Metastatic Lung Carcinoma in the Adrenal Gland (tissue), 1 donor: Measurements from ENCODE around the gene TECPR2.

DNA sequence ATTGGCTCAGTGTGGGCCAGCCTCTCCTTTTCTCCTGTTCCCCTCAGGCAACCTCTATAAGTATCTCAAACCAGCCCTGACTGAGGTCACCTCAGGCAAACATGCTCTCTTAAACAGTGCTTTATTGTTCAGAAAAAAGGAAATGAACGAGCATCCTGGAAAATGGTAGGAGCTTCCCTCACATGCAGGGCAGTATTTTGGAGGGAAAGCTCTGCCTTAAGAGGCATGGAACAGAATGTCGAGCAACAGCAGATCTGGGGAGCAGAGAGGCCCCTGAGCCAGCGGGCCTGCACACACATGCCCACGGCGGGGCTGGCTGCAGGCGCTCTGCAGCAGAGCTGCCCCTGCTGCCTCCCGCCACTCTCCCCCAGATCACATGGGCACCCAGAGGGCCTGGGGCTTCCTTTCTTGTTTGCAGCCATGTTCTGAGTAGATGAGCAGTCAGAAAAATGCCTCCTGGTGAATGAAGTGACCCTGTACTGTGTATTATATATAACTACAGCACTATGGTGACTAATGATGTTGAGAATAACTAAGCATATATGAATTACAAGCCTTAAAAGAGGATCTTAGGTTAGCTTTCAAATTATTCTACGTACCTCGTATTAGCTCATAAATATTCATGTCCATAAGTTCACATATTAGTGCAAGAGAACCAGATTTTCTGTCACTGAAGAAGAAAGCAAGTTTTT, 41.9 kb downstream of the MOK start:
- PRO-cap = no peak

DNA sequence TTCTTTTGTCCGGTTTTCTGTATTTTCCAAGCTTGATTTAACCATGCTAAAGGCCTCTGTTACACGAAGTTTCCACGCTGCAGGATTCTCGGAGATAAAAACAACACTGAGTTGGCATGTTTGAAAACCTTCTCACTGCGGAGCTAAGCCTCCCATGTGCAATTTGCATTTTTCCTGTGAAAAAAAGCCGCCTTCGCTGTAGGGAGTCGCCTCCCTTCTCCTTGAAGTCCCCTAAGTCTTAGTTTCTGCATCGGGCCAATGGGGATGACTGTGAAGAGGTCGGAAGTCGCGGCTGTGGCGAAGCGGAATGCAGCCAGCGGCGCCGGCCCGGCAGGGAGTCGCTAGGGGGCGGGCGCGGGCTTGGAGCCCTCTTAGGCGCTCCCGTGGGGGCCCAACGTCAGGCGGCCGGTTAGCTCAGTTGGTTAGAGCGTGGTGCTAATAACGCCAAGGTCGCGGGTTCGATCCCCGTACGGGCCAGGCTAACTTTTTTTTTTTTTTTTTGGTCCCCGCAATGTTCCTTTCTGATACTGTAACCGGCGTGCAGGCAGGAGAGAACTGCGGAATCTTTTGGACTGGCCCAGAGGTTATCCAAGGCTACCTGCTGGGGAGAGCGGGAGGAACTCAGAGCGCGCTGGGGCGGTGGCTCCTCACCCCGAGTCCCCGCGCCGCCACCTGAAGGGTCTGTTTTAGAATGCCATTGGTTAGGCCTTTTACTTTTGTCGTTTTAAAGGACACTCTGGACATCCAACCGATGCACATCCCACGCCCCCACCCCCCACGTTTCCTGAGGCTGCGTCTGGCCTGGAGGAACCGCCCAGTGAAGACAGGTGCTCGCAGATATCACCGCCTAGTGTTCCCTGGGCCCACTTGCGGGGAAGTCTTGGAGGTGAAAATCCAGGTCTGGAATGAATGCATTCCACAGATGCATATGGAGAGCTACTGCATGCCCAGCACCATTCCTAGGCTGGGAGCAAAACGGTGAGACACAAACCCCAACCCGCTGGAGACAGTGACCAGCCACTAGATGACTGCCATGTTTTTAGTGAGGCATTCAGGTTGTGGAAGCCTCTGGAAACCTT, 2.5 kb upstream of the ZNF839 start:
- PRO-cap = bidirectional peak, plus-strand start at position 817 of the sequence, minus-strand start at position 674 of the sequence

DNA sequence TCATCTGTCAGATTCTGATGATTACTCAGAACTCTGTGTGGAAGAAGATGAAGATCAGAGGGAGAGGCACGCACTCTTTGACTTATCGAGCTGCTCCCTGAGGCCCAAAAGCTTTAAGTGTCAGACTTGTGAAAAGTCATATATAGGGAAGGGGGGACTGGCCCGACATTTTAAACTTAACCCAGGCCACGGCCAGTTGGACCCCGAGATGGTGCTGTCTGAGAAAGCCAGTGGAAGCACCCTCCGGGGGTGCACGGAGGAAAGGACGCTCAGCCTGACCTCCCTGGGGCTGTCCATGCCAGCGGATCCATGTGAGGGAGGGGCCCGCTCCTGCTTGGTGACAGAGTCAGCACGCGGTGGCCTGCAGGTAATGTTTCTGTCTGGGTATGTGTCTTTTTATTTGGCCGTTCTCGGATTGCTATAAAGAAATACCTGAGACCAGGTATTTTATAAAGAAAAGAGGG, 7.0 kb downstream of the ZNF839 start:
- PRO-cap = no peak

- PRO-cap = bidirectional peak, plus-strand start at chr14:102363086, minus-strand start at chr14:102362858
Observed at GRCh38 chr14:102362774-102364060, at the start of gene TECPR2. Gene TECPR2 (plus strand): TSS chr14:102362941.

DNA sequence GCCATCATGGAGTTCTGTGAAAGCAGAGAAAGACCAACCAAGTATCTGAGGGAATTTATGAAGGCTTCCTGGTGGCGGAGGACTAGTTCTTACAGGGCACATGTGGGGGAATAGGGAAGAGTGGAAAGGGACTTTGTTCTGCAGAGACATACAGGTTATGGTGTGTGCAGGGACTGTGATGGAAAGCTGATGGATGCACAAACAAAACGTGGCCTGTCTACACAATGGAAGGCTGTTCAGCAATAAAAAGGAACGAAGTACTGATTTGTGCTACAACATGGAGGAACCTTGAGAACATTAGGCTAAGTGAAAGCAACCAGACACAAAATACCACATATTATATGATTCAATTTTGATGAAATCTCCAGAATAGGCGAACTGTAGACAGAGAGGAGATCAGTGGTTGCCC, 2.6 kb downstream of the TECPR2 start:
- PRO-cap = no peak

DNA sequence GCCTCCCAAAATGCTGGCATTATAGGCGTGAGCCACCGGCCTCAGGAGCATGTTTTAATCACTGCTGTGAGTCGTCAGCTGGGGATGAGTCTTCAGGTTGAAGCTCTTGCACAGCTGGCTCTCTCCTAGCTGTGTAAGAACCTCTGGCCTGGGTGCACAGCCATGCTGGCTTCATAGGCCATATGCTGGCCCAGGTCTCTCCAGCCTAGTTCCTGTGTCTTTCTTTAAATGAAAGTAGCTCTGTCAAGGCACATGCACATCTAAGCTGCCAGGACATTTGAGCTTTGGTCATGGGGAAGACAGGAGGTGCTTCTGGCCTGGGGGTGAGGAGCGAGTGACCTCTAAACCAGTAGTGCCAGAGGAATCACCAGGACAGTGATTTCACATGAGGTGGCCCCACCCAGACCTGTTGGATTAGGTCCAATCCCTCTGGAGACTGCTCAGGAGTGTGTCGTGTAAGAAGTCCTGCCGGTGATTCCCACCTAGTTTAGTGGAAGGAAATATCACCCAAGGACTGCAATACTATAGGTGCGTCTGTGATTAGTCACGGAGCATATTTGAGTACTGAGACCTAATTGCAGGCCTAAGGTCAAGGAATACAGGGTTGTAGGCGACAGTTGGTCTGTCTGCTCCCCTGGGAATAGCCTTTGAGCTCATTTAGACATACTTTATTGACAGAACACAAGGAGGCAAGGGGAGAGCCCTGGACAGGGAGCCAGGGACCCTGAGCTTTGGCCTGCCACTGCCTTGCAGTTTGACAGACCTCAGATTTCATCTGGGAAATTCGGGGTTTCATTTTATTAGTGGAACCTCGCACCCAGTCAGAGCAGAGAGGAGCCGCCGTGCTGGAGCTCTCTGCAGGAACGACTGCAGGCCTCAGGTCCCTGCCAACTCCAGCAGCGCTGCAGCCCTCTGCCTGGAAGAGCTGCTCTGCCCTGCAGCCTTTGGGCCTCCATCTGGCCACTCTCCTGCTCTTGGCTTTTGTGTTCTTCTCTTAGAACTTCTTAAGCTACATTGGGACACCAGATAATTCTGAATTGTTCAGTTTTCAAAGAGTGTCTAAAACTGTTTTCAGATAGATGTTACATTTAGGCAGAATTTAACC, 67.0 kb downstream of the ANKRD9 start:
- PRO-cap = no peak

DNA sequence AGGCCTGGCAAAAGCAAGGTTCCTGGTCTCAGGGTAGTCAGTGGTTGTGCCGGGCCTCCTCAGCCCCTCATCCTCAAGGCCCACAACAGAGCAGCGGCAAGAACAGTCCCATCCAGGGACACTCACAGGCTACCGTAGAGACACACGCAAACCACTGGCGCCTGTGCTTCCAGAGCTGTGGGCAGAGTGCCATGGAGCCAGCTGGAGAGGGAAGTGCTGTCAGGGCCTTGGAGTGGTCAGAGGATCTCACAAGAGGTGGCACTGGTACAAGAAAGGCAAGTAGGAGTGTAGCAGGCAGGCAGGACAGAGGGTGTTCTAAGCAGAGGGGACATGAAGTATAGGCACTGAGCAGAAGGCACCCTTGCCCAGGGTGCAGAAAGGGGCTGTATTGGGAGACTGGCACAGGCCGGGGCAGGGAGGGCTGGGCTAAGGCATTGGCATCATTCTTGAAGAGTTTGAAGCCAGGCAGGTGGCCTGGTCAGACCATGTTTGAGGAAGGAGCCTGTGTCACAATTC, 34.6 kb downstream of the ANKRD9 start:
- PRO-cap = no peak

DNA sequence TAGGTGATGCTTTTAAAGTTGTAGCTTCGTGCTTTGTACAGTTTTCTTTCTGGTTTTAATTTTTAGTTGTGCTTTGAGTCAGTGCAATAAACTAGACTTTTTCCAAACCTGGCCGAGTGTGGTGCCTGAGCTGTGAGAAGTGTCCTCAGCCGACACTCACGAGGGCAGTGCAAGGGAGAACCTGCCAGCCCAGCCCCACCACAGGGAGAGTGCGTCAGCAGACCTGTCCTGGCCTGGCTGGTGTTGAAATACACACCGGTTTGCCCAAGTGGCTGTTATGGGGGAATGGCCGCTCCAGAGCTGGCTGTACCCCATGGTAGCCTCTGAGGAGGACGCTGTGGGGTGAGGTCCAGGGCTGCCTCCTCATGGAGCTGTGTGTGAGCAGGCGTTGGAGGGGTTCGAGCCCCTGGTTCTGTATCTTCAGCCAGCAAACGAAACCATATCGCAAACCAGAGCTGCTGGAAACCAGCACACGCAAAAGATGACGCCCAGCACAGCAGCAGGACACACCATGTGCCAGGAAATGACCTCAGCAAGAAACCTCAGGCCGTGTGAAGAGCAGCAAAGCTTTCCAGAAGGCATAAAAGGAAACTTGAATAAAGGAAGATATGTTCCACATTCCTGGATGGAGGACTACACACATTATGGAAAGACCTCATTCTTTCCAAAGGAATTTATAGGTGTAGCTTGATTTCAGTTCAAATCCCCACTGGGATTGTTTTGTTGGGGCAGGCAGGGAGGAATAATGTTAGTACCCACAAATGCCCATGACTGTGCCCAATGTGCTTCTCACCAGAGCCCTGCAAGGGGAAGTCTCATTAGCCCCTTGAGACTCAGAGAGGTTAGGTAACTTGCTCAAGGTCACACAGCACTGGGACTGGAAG, 9.3 kb downstream of the ANKRD9 start:
- PRO-cap = no peak

GRCh38 chr14:102545406-102546292, 36.1 kb upstream of the ANKRD9 start:
- PRO-cap = bidirectional peak, plus-strand start at chr14:102545737, minus-strand start at chr14:102545594; bidirectional peak, plus-strand start at chr14:102545964, minus-strand start at chr14:102545790; unidirectional peak, minus-strand start at chr14:102546131

GRCh38 chr14:102585216-102585960, 7.1 kb upstream of the RCOR1 start:
- PRO-cap = no peak

DNA sequence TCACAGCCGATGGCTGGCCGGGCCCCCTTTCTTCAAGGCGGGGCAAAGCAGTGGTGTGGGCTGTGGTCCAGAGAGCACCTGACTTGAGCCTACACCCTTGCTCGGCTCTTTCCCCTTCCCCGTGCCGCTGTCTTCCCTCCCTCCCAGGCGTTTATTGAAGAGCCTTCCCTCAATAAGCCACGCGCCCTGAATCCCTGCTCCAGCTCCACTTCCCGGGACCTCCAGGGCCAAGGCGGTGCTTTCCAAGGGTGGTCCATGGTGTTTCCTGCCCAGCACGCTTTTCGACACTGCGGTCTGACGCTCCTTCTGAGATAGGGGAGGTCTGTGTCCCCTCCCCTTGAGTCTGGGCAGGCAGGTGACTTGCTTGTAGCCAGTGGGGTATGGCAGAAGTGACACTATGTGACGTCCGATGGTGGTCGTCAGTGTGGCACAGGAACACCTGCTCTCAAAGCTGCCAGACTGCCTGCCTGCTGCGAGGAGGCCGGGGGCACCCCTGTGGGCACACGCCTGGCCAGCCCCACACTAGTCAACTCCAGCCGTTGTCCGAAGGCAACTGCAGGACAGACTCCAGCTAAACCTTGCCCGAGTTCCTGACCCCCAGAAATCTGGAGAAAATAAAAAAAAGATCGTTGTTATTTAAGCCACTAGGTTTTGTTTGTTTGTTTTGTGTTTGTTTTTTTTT, 16.1 kb upstream of the TRAF3 start:
- PRO-cap = no peak

GRCh38 chr14:102822321-102822991, 45.2 kb downstream of the TRAF3 start:
- PRO-cap = no peak

DNA sequence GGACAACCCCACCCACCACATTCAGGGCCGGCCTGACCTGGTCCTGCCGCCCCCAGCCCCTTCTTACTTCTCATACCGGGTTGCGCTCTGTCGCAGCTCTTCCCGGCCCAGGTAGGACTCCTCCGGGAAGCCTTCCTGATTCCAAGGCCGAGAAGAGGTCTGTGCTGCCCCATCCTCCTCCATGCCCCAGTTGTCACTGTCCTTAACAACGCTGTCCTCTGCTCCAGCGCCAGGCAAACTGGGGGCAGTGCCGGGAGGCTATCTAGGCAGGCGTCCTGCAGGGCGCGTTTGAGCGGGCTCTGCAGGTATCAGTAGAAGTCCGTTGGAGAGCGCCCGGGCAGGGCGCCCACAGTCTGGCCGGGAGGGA, 714 bp downstream of the AMN start:
- PRO-cap = bidirectional peak, plus-strand start at position 314 of the sequence, minus-strand start at position 192 of the sequence

GRCh38 chr14:102929731-102930541, 7.5 kb downstream of the AMN start:
- PRO-cap = bidirectional peak, plus-strand start at chr14:102930106, minus-strand start at chr14:102930076; unidirectional peak, minus-strand start at chr14:102930285

DNA sequence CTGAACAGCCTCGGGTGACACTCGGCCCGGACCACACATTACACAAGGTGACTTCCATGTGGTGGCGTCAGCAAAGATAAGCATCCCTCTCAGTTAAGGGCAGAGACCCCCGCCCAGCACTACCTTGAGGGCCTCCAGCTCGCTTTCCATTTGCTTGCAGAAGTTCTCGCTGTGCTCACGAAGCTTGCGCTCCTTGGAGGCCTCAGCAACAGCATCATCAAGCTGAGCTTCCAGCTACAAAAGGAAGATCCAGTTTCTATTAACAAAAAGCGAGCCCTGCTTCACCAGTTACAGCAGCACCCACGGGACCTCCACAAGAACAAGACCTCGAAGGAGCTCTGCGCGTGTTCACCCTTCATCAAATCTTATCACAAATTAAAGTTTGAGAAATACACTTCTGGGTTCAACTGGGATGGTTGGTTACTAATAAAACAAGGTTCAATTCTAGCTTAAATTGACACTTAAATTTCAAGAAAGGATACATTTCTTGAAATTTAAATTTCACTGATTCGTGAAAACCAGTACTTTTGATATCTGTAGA, 47.6 kb downstream of the AMN start:
- PRO-cap = no peak

DNA sequence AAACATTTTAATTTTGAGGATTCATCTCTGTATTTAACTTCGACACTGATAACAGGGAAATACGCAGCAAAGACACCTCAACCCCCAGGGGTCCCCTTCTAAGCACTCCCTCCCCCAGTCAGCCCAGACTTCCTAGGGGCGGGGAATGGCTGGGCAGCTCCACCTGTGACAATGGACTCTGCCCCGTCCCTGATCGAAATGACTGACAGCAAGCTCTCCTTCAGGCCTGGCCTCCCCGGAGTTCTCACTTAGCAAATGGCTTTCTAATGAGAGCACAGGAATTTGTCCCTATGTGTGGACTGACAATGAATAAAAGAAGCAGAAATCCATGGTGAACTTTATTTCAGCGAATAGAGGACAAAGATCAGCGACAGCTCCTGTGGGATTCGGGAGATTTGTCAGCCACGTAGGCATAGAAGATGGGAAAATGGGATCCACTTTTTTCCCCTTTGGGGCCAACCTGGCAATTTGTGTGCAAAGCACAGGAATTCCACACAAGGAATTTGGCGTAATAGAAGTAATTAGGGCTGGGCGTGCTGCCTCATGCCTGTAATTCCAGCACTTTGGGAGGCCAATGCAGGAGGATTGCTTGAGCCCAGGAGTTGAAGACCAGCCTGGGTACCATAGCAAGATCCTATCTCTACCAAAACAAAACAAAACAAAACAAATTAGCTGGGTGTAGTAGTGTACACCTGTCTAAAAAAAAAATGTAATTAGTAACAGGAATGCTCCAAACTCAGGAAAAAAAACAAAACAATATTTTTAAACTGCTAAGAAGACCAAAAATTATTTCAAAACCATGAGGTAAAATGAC, 63.8 kb downstream of the TNFAIP2 start:
- PRO-cap = no peak

DNA sequence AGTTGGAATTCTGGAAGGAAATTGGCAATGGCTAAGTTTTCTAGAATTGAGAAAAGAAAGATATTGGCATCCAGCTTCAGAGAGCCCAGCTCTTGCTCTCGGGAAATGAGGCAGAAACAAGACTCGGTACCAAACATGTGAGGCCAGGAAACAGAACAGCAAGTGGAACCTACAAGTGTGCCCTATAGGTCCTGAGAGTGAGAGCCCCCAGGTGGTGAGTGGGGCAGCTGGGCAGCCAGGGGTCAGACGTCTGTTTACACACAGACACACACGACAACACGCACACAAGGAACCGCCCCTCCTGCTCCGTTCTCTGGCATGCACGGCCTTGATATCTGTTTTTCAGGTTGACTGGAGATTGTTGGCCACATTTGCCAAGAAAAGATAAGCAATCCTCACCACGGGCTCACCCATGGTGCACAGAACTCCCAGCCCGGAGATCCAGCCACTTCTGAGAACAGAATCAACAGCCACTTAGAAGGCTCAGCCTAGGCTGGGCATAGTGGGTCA, 19.6 kb upstream of the EIF5 start:
- PRO-cap = no peak

- PRO-cap = no peak
Observed at GRCh38 chr14:103334360-103334719, 303 bp downstream of the EIF5 start.

GRCh38 chr14:103439253-103439712, 54.1 kb downstream of the MARK3 start:
- PRO-cap = no peak

GRCh38 chr14:103521179-103521992, 1.2 kb downstream of the CKB start:
- PRO-cap = bidirectional peak, plus-strand start at chr14:103521427, minus-strand start at chr14:103521137; bidirectional peak, plus-strand start at chr14:103521566, minus-strand start at chr14:103521499; bidirectional peak, plus-strand start at chr14:103521688, minus-strand start at chr14:103521679